Cardiac ventricle fibroblast (primary cell): ENCODE results near the genes ZNF26 and ZNF10.

GRCh38 chr12:132034928-132035705 lies 85.4 kb downstream of the EP400 start:
- RAMPAGE, long total RNA: no peak

- RAMPAGE, long total RNA: no peak
Measured at GRCh38 chr12:132286184-132286849, 43.1 kb downstream of the GALNT9 start.

DNA sequence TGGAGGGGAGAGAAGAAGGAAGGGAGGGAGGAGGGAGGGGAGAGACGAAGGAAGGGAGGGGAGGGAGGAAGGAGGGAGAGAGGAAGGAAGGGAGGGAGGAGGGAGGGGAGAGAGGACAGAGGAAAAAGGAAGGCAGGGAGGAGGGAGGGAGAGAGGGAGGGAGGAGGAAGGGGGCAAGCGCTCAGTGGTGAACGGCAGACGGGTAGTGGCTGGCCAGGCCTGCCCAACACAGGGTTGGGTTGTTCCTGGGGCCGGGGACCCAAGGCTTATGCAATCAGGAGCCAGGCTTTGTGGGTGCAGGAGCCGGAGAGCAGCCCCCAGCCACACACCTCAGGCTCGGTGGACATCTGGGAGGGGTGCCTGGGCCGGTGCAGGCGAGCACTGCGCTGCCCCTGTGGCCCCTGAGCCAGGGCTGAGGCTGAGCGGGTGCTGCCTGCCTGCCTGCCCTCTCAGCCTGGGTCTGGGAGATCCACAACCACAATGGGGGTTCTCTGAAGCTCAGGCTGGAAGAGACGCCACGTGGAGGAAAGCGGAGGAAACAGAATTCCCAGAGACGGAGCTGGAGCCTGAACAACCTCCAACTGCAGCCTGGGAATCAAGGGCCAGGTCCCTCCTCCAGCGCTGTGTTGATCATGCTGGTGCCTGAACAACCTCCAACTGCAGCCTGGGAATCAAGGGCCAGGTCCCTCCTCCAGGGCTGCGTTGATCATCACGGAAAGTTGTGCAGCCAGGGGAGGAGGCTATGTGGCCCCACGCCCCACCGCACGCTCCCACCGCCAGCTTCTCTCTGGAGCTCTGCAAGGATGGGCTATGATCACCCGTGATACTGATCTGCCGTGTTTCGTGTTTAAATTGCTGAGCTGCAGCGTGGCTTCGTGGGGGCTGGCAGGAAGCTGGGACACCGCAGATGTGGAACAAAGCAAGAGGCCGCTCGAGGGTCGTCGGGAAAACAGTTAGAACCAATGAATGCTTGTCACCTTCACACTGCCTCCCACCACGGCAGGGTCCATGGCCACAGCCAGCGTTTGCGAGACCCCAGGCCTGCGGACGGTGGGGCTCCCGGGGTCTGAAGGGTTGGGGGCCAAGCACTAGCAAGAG lies 52.1 kb upstream of the FBRSL1 start:
- RAMPAGE, long total RNA: no peak

GRCh38 chr12:132529751-132530272 lies 39.9 kb downstream of the FBRSL1 start:
- RAMPAGE, long total RNA: no peak

DNA sequence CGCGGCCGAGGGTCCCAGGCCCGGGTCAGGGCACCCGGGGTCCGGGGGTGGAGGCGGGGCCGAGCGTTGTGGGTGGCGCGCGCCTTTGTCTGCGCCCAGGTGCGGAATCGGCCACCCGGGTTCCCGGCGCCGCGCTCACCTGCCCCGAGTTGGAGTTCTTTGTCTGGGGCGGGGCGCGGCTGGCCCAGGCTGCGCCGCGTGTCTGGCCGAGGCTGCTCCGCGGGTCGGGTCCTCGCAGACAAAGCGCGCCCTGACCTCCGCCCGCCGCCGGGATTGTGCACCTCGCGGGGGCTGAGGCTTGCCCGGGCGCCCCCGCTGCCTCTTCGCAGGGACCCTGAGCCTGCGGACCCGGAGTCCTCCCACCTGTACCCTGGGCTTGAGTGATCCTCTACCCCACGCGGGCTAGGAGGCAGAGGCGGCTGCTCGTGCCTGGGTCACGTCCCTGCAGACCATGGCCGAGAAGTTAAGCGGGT lies 49.9 kb downstream of the LRCOL1 start:
- RAMPAGE, long total RNA: no peak

GRCh38 chr12:132618884-132619307 lies 320 bp downstream of the P2RX2 start:
- RAMPAGE, long total RNA: no peak

- RAMPAGE, long total RNA: no peak
Measured at GRCh38 chr12:132689083-132689664, 1.8 kb downstream of the PXMP2 start.

DNA sequence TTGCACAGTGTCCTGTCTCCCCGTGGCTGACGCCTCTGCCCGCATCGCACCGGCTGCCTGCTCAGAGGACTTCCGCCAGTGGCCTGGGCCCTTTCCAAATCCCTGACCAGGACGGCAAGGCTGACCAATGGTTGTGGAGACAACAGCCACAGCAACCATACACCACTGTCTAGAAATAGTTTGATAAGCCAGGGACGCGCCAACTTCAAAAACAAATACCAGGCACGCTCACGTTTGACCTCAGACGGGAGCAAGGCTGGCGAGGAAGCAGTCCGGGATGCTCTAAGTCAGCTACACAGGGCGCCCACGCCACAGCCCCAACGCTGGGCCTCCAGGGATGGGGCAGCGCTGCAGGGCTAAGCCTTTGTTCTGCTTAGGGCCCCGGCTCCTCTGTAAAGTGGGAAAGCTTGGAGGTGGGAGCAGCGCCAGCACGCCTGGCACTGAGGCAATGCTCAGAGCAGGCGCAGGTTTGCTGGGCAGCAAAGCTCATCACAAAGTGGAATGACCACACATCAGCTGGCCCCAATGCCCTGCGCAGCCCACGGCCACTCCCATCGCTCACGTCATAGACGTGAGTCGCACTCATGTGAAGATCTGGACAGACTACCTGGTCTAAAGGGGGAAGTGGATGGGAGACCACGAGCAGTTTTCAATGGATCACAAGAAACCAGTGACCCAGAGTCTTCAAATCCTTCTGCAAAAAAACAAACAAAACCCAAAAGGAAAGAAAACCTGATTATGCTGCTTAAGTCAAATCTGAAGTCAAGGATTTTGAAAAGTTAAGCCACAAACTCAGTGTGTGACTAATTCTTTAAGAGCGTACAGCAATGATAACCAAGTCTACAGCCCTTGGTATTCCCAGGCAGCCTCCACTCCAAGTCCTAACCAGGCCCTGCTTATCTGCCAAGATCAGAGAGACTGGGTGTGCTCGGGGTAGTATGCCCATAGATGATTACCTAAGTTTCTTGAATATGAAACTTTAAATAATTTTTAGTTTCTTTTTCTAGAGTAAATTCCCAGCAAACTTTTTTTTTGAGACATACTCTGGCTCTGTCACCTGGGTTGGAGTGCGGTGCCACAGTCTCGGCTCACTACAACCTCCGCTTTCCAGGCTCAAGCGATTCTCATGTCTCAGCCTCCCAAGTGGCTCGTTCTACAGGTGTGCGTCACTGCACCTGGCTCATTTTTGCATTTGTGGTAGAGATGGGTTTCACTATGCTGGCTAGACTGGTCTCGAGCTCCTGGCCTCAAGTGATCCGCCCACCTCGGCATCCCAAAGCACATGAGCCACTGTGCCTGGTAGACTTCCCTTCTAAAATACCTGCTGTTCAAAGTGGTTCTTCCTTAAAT lies 12.9 kb downstream of the PGAM5 start:
- RAMPAGE, long total RNA: no peak

GRCh38 chr12:132726122-132727218 lies 15.8 kb downstream of the PGAM5 start:
- RAMPAGE, long total RNA: no peak

DNA sequence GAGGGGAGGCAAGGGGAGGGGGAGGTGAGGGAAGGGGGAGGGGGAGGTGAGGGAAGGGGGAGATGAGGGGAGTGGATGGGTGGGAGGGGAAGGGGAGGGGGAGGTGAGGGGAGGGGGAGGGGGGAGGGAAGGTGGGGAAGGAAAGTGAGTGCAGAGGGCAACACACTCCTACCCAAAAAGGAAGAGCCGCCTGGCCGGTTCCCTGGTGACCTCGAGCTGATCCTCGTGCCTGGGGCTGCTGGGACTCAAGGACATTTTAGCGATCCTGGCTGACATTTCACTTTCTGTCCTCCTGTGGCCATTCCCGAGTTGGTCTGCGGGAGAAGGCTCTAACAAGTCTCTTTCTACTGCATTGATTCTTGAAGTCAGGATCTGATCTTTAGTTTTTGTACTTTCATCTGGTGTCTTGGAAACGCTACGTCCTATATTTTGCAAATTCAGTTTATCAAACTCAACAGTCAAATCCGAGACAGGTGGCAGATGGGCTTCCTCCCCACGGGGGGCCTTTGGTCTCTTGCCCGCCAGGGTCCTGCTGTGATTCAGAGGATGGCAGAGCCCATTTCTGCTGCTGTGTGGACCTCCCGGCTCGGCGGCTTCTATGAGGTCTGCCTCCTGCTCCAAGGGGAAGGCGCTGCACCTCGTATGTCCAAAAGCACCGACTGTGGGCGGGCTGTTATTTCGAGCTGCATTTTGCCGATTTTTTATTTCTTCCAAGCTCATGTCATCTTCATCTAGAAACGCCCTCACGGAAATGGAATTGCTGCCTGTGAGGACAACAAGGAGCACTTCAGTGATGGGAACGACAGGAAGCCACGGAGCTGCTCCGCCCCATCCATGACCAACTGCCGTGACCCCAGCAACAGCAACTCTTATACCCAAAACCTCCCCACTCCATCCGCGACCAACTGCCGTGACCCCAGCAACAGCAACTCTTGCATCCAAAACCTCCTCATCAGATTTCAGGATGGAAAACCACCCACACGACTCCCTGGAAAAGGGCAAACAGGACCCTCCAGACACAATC lies 19.2 kb downstream of the PGAM5 start:
- RAMPAGE, long total RNA: no peak

DNA sequence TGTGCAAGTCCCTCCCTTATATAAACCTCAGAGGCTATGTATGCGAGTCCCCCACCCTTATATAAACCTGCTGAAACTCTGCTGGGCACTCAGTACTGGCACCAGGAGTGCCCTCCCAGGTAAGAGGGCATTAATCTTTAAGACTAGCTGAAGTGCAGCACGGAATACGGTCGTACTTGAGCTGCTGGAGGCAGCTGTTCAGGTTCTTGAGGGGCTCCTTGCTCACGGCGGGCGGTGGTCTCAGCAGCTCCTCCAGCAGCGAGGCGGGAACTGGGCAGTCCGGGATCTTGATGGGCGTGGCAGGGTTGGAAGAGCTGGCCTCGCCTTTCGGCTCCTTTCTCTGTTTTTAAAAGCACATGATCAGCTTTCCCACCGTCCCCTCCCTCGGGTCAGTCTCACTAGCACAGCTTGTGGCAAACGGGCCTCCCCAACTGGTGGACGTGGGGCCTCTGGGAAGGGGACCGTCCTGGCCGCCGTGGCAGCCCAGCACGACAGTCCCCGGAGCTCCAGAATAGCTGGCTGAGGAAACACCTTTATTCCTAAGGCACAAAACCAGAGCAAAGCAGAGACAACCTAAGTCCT lies 12.4 kb upstream of the ANKLE2 start:
- RAMPAGE, long total RNA: no peak

DNA sequence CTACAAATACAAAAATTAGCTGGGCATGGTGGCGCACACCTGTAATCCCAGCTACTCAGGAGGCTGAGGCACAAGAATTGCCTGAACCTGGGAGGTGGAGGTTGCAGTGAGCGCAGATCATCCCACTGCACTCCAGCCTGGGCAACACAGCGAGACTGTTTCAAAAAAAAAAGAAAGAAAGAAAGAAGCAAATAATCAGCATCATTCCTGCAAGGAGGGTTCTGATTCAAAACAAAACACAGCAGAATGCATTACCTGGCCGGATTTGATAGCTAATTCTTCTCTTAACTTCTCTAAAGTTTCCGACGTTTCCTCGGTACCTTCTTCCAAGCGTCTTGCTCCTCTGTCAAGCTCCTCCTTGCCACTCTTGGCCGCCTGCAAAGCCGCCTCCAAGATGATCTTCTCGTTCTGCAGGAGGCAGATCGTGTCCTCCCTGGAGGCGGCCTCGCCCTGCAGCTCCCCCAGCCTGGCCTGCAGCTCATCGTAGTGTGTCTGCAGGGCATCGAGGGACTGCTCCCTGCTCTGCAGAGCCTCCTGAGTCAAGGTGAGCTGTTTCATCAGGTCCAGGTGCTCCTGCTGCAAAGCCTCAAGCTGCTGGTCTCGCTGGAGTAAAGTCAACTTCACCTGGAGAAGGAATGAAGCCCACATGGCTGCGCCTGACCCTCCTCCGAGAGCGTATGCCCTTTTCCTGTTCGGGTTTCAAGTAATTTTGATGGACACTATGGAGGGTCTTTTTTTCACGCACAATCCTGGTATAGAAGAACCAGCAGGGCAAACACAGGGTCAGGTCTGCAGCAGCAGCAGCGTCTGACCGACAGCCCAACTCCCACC lies 32.9 kb downstream of the GOLGA3 start:
- RAMPAGE, long total RNA: no peak

DNA sequence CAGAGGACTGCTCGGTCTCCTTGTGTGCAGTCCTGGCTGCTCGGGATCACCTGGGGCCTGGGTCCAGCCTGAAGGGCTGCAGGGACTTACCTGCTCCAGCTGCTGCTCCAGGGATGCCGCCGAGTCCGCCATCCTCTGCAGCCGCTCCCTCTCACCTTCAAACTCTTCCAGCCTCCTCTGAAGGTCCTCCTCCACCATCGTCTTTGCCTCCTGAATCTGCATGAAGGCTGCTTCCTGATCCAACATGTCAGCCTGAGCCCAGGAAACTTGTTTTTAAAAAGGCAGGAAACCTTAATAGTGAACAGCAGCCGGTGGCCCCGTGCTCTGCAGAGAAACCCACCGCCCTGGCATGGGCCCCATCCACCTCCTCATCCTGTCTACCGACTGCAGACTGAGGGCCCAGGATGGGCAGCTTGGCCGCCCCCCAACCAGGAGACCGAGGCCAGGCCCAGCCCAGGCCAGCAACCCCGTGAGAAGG lies 32.2 kb downstream of the GOLGA3 start:
- RAMPAGE, long total RNA: no peak

GRCh38 chr12:132986163-132987112 lies at the start of gene ZNF26:
TSS of gene ZNF26 (plus strand) at chr12:132986367.
- RAMPAGE, long total RNA: no peak

- RAMPAGE, long total RNA: no peak
Measured at GRCh38 chr12:133082876-133083563, 2.3 kb downstream of the ZNF140 start.

DNA sequence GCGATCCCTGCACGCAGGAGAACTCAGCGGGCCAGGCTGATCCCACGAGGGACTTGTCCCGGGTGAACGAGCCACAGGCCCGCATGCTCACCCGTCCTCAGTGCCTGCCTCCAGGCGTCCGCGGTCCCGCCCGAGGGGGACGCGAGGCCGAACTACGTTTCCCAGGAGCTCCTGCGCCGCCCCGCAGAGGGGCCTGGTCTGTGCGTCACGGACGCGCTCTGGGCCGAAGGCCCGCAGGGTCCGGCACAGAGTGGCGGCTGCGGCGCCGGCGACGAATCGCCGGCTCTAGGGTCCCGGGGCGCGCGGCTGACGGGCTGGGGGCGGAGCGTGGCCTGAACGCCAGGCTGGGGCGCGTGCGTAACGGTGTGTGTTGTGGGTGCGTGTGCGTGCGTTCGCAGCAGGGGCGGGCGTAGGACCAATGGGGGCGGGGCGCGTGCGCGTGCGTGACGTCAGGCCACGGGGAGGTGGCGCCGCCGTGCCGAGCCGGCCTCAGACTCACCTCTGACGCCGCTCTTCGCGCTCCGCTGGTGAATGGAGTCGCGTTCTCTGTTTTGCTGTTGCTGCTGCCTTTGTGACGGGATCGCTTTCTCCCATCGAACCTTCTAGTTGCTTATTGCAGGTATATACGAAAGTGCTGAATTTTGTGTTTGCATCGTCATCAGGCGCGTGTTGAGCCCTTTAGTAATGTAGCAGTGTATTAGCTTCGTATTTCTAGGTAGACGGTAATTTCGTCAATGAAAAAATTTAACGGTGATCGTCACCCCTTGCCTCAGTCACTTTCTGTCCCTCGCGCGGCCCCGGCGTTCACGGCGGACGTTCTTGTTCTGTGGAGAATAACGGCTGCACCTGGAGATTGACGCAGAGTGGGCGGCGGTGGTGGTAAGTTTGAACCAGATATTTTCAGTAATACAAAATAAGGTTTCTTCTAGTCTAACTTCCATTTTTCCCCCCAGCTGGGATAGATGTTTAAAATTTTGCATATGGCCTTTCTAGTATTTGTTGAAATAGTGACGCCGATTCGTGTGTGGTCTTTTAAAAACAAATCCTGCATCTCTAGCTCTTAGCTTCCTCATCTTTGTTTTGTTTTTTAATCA lies at the start of gene ZNF10:
ZNF10 (plus strand) TSS at position 492 of the 1,094 bp plus-strand sequence.
- RAMPAGE, long total RNA: no peak